ENCODE measurements around the genes IFNA21 and IFNK.

DNA sequence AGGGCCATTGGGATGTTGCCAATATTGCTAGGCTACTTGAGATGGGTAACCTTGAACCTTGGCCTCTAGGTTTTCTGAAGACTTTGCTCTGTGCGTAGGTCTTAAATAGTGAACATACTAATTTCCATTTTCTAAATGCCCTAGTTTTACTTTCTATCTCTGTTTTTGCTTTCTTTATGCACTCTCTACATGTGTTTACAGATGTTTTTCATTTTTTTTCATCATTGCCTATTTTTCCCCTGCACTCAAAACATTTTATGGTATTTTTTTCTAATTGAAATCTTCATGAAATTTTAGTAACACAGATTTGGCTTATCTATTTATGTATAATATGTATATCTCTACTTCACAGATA is at the start of gene IFNA21:
Gene IFNA21 (minus strand): TSS at position 56 of the 355 bp plus-strand sequence.
- RRBS = no CpG with 5 or more reads among the region's 1 CpG

DNA sequence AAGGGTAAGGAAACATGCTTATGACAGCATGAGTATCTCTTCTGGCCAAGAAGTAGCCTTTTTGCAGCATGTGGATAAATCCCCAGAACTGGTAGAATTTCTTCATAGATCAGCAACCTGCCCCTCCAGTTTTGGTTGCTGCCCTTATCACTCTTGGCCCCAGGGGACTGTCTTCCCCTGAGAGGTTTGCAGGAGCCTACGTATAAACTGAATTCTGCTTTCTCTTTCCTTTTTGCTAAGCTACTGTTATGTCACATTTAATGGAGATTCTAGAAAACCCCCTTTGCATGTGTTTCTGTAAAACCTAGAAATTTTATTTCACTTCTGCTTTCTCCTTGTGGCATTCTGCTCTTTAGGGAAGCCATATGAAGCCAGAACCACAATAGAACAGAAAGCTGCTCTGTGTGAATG is 3.5 kb downstream of the IFNA2 start:
- RRBS = no CpG with 5 or more reads among the region's 1 CpG

DNA sequence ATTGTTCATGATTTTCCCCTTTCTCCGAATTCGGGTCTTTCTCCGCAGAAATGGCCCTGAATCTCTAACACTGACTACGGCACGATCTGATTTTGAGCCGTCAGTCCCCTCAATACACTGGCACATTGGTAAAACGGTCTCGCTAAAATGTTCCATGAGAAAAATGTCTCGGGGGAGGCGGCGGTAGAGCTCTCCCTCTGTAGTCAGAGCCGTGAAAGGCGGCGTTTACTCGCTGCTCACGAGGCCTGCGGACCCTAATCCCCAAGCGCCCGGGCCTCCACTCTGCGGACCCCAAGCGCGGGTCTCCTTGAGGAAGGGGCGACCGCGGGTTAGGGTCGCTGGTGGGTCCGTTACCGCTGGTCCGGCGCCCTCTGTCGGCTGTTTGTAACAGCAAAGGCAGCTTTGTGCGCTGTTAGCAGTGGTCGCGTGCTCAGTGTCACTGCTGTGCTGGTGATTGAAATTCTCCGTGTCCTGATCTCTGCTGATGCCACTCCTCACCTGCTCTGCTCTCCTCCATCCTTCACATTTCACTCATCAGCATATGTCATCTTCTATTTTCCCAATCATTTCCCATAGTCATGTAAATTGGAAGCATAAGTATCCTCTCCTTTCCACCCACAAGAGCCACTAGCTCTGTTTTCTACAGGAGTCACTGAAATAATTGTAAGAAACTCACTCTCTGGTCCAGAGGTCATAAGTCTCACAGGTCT is 10.9 kb upstream of the IFNA2 start:
- RRBS = 3% methylated on average over 8 of the region's 35 CpGs

- RRBS = no CpG with 5 or more reads among the region's 3 CpGs
These were observed 50.9 kb downstream of the MTAP start for GRCh38 chr9:21853195-21853925.

DNA sequence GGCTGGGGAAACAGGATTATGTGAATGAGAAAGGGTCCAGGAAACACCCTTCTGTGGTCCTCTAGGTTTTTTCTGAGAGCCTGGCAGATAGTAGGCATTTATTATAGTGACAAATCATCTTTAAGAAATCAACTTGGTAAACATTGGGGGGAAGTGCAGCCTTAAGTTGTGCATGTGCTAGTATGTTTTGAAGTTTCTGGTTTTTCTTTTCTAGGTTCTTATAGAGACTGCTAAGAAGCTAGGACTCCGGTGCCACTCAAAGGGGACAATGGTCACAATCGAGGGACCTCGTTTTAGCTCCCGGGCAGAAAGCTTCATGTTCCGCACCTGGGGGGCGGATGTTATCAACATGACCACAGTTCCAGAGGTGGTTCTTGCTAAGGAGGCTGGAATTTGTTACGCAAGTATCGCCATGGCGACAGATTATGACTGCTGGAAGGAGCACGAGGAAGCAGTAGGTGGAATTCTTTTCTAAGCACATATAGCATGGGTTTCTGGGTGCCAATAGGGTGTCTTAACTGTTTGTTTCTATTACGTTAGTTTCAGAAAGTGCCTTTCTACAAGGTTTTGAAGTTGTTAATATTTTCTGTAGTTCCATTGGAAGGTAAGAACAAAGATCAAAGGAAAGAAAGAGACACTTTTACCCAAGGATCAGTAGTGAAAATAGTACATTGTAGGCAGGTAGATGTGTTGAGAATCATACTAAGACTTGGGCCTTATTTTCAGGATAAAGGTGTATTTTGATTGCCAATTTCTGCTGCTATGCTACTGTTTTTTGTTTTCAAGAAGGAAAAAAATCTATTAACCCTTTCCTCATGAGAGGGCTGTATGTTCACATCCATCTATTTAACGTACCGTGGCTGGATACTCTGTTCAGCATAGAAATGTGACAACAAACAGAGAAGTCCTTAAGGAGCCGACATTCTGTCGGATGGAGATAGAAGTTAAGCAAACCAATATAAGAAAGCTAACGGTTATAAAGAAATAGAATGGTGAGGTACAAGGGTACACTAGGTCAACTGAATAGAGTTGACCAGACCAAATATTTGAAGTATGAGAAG is 52.3 kb downstream of the MTAP start:
- RRBS = 97% methylated on average over 4 of the region's 16 CpGs

GRCh38 chr9:22117114-22118232 is 108.4 kb upstream of the CDKN2B start:
- RRBS = no CpG with 5 or more reads among the region's 9 CpGs

DNA sequence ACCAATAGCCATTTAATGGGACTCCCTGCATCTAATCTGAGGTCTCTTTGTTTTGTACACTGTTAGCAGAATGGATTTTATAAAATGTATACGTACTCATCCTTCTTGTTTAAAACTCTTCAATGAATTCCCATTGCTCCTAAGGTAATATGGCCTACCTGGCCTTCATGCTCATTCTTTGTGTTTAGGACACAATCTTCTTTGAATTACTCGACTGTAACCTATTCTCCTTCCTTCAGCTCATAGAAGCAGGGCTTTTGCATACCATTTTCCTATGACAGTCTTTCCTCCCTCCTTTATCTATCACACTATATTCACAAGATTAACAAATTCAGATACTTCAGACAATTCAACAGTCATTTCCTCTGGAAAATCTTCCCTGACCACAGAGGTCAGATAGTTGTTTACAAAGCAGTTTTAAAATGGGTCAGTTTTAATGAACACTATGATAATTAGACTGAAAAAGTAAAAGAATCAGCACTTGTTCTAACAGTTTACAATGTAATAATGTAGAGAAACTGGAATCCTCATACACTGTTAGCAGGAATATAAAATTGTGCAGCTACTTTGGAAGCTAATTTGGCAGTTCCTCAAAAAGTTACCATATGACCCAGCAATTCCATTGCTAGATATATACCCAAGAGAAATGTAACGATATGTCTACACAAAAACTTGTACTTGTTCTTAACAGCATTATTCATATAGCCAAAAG is 4.3 kb downstream of the CAAP1 start:
- RRBS = no CpG with 5 or more reads among the region's 3 CpGs

GRCh38 chr9:26891387-26892070 is 1.1 kb downstream of the CAAP1 start:
- RRBS = no CpG with 5 or more reads among the region's 13 CpGs

- RRBS = no CpG with 5 or more reads among the region's 7 CpGs
These were observed 13.0 kb downstream of the TEK start for GRCh38 chr9:27121865-27122604.

DNA sequence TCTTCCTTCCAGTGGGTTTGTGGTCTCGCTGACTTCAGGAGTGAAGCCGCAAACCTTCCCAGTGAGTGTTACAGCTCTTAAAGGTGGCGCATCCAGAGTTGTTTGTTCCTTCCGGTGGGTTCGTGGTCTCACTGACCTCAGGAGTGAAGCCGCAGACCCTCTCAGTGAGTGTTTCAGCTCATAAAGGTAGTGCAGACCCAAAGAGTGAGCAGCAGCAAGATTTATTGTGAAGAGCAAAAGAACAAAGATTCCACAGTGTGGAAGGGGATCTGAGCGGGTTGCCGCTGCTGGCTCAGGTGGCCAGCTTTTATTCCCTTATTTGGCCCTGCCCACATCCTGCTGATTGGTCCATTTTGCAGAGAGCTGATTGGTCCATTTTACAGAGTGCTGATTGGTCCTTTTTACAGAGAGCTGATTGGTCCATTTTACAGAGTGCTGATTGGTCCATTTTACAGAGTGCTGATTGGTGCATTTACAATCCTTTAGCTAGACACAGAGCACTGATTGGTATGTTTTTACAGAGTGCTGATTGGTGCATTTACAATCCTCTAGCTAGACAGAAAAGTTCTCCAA is 29.0 kb downstream of the TEK start:
- RRBS = no CpG with 5 or more reads among the region's 8 CpGs

- RRBS = no CpG with 5 or more reads among the region's 7 CpGs
These were observed 45.0 kb upstream of the EQTN start for GRCh38 chr9:27341839-27342381.

DNA sequence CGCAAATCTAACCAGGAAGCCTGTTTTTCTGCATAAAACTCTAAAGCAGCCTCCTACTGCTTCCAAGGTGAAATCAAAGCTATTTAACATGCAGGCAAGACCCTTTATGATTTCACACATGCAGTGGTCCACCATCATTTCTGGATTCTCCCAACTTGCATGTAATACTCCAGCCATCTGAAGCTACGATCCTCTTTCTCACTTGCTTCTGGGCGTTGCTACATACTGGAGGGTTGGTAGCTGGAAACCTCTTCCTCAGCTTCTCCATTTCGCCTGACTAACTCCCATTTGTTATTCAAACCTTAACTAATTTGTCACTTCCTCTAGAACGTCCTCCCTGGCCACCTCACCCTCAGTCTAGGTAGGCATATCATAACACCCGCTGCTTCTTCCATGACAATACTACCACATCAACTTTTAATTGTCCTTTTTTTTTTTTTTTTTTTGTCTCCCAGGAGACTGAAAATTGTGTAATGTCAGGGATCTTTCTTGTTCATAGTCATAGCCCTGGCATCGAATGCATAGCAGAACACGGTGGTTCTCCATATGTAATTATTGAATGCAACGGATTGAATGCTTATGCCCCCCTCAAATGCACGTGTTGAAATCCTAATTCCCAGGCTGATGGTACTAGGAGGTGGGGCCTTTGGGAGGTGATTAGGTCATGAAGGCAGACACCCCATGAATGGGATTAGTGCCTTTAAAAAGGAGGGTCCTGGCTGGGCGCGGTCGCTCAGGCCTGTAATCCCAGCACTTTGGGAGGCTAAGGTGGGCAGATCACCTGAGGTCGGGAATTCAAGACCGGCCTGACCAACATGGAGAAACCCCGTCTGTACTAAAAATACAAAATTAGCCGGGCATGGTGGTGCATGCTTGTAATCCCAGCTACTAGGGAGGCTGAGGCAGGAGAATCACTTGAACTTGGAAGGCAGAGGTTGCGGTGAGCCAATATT is 72.8 kb upstream of the EQTN start:
- RRBS = no CpG with 5 or more reads among the region's 18 CpGs

GRCh38 chr9:27524110-27524719 is at the start of gene IFNK:
TSS of gene IFNK (plus strand) at chr9:27524290.
- RRBS = no CpG with 5 or more reads among the region's 6 CpGs

GRCh38 chr9:27542682-27542881 is 13.0 kb upstream of the MOB3B start:
- RRBS = no CpG with 5 or more reads among the region's 2 CpGs

DNA sequence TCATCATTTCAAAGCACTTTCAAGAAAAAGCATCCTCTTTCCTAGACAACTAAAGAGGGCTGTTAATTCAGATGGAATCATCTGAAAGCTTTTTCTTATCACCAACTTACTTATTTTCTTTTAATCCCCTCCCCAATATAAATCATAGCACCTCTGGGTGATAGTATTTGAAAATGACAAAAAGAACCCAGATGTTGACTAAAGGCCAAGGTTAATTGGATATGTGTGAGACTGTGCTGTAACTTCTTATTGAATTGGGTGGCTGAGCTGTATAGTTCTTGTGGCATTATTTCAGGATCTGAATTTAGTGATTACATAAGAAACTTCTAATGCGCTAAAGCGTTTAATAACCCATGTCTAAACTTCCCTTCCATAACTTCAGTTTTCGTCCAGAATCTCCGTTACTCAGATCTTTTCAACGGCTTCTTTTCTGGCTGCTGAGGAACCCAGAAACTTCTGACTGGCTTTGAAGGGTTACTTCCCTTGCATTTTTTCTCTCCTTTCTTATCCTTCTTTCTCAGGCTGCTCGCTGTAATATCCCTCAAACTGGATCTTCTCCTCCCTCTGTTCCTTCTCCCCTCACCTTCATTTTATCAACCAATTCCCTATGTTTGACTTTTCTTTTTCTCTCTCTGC is 28.1 kb upstream of the C9orf72 start:
- RRBS = no CpG with 5 or more reads among the region's 6 CpGs

DNA sequence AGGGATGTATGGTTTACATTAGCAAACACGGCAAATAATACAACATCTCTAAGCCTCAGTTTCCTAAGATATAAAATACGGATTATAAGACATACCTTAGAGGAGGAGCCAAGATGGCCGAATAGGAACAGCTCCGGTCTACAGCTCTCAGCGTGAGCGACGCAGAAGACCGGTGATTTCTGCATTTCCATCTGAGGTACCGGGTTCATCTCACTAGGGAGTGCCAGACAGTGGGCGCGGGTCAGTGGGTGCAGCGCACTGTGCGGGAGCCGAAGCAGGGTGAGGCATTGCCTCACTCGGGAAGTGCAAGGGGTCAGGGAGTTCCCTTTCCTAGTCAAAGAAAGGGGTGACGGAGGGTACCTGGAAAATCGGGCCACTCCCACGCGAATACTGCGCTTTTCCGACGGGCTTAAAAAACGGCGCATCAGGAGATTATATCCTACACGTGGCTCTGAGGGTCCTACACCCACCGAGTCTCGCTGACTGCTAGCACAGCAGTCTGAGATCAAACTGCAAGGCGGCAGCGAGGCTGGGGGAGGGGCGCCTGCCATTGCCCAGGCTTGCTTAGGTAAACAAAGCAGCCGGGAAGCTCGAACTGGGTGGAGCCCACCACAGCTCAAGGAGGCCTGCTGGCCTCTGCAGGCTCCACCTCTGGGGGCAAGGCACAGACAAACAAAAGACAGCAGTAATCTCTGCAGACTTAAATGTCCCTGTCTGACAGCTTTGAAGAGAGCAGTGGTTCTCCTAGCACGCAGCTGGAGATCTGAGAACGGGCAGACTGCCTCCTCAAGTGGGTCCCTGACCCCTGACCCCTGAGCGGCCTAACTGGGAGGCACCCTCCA is 237.1 kb upstream of the LINGO2 start:
- RRBS = no CpG with 5 or more reads among the region's 35 CpGs

DNA sequence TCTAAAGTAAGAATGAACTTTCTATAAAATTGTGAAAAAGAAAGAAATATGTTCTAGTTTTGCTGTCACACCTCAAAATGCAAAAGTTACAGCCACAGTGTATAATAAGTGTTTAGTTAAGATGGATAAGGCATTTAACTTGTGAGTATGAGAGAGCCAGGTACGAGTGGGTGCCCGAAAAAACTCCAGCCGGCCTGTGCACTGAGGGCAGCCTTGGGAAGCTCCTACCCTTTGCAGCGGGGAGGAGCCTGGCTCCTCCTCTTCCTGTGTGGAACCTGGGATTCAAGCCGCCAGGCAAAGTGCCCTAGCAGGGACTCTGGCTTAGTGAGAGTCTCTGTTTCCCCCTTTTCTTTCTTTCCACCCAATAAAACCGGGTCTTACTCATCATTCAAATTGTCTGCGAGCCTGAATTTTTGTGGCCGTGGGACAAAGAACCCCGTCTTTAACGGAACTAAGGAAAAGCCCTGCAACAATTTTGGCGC is 536.0 kb upstream of the ACO1 start:
- RRBS = no CpG with 5 or more reads among the region's 11 CpGs

DNA sequence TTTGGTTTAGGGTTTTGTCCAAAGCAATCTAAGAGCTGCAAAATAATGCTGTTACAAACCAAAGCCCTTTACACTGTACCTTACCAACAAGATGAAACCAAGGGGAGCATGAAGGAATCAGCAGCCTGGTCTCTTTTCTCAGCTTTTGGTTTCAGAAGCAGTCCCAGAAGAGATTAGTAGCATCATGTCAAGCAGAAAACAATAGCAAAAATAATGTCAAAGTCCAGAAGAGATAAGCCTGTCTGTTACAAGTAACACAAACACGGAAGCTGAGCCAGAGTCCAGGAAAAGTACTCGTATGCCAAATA is 379.9 kb upstream of the ACO1 start:
- RRBS = no CpG with 5 or more reads among the region's 2 CpGs

DNA sequence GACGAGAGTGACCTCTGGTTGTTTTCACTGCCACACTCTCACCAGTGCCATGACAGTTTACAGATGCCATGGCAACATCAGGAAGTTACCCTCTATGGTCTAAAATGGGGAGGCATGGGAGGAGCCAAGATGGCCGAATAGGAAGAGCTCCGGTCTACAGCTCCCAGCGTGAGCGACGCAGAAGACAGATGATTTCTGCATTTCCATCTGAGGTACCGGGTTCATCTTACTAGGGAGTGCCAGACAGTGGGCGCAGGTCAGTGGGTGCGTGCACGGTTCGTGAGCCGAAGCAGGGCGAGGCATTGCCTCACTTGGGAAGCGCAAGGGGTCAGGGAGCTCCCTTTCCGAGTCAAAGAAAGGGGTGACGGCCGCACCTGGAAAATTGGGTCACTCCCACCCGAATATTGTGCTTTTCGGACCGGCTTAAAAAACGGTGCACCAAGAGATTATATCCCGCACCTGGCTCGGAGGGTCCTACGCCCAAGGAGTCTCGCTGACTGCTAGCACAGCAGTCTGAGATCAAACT is 73.0 kb upstream of the TMEM215 start:
- RRBS = no CpG with 5 or more reads among the region's 25 CpGs